Ureter (tissue), 1 donor: ENCODE measurements around a stretch of chr1.

DNA sequence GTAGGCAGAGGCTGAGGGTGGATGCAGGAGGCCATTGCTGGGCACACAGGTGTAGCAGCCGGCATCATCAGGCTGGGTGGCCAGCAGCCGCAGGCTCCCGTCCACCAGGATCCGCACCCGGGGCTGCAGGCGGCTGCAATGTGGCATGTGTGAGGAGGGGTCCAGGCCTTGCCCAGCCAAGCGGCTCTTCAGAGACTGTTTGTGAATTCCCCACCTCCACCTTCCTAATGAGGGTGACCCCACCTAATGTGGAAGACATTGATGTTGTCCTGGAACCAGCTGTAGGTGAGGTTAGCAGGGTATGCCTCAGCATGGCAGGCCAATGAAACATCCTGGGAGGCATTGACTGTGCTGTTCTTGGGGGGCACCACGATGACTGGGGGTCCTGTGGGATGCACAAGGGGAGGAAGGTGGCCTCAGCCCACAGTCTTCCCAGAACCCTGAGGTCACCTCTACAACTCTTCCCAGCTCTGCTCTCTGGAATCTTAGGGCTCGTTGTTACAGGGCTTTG lies 9.2 kb upstream of the TAGLN2 start:
- PRO-cap: no peak

GRCh38 chr1:159936283-159936684 lies 9.1 kb downstream of the IGSF9 start:
- PRO-cap: no peak

DNA sequence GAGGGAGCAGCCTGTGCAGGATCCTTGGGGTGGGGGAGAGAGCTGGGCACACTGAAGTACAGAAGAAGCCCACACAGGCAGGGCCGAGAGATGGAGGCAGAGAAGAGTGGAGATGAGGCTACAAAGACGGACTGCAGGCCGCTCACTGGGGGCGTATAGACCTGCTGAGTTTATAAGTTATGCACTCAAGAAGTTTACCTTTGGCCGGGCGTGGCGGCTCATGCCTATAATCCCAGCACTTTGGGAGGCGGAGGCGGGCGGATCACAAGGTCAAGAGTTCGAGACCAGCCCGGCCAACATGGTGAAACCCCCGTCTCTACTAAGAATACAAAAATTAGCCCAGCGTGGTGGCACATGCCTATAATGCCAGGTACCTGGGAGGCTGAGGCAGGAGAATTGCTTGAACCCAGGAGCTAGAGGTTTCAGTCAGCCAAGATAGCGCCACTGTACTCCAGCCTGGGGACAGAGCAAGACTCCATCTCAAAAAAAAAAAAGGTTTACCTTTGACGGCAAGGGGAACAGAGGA lies 7.7 kb upstream of the SLAMF9 start:
- PRO-cap: no peak

GRCh38 chr1:160096504-160097182 lies 1.8 kb downstream of the IGSF8 start:
- PRO-cap: no peak

DNA sequence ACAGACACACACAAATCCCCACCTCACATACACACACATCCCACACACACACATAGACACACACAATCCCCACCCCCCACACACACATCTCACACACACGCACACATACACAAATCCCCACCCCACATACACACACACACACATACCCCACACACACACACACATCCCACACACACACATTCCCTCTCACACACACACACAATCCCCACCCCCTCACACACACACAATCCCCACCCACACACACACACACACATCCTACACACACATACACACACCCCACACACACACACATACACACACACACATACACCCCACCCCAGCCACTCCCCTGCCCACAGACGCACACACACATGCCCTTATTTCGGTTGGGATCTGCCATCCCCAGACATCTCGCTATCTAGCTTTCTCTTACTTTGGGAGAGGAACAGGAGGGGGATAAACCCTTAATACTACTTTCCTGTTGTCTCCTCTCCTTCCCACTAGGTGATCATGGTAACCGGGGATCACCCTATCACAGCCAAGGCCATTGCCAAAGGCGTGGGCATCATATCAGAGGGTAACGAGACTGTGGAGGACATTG lies 17.3 kb upstream of the ATP1A4 start:
- PRO-cap: no peak

GRCh38 chr1:160192888-160193544 lies 2.6 kb downstream of the CASQ1 start:
- PRO-cap: no peak

DNA sequence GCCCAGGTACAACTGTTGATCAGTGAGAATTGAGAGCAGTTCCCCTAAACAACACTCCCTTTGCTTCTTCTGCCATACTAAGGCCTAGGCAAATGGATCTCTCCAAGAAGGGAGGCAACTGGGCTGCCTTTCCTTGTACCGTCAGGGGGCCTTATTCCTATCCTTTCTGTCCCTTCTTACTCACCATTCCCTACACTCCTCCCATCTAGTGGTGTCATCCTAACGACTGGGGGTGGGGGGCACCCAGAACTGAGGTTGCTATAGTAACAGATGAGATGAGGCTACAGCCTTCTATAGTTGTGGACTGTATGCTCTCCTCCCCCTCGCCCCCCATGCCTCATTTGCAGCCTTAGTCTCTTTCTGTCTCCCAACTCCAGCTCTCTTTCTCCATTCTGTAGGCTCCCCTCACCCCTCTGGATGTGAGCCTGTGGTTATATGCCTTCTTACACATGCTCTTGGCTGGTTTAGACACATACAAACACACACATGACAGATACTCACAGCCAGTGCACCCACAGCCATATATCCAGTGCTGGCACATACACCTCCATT lies 3.6 kb downstream of the PEA15 start:
- PRO-cap: no peak

- PRO-cap: no peak
These were observed 1.3 kb downstream of the DCAF8 start for GRCh38 chr1:160261040-160261498.

DNA sequence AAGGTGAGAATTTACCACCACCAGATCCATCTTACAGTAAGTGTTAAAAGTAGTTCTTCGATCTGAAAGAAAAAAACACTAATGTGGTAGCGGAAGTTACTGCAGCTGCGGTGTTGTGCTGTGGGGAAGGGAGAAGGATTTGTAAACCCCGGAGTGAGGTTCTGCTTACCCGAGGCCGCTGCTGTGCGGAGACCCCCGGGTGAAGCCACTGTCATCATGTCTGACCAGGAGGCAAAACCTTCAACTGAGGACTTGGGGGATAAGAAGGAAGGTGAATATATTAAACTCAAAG lies 25.9 kb downstream of the COPA start:
- PRO-cap: no peak

GRCh38 chr1:160325945-160326359 lies 17.1 kb downstream of the COPA start:
- PRO-cap: no peak

- PRO-cap: no peak
These were observed 27.6 kb downstream of the VANGL2 start for GRCh38 chr1:160427807-160428447.

GRCh38 chr1:160489526-160490092 lies 33.4 kb downstream of the SLAMF6 start:
- PRO-cap: no peak

DNA sequence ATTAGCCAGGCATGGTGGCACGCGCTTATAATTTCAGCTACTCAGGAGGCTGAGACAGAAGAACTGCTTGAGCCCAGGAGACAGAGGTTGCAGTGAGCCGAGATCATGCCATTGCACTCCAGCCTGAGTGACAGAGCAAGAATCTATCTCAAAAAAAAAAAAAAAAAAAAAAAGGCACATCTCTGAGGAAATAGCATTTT lies 25.5 kb downstream of the SLAMF1 start:
- PRO-cap: no peak

DNA sequence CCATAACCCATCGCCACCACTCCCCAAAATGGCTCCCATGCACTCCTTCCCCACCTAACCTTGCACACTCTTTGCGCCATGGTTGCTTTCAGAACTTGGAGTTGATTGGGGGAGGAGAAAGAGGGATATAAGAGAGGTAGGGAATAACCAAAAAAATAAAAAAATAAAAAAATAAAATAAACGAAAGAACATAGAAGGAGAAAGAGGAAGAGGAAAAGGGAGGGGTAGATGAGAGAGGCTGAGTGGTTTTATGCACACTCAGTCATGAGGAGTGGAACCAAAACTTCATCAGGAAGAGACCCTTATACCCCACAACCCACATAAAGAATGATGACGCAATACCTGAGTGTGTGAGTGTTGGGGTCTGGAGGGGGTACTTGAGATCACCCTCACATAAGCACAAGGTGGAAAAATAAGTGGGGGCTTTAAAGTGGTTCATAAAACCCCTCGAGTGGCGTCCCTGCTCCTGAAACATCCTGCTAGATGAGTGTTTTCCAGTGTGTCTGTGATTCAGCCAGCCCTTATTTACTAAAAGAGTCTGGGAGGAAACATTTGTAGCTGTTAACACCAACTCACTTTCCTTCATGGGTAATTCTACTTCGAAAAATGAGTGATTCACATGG lies 5.4 kb downstream of the SLAMF1 start:
- PRO-cap: no peak

- PRO-cap: no peak
These were observed 28.2 kb upstream of the LY9 start for GRCh38 chr1:160767629-160768301.

- PRO-cap: no peak
These were observed 27.7 kb upstream of the LY9 start for GRCh38 chr1:160768302-160768743.

DNA sequence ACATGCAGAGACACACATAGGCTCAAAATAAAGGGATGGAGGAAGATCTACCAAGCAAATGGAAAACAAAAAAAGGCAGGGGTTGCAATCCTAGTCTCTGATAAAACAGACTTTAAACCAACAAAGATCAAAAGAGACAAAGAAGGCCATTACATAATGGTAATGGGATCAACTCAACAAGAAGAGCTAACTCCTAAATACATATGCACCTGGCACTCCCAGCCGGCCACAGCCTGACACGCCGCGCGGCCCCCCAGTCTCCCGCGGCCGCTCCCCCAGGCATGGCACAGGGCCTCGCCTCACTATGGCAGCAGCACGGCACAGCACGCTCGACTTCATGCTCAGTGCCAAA lies 9.7 kb upstream of the ITLN1 start:
- PRO-cap: no peak

DNA sequence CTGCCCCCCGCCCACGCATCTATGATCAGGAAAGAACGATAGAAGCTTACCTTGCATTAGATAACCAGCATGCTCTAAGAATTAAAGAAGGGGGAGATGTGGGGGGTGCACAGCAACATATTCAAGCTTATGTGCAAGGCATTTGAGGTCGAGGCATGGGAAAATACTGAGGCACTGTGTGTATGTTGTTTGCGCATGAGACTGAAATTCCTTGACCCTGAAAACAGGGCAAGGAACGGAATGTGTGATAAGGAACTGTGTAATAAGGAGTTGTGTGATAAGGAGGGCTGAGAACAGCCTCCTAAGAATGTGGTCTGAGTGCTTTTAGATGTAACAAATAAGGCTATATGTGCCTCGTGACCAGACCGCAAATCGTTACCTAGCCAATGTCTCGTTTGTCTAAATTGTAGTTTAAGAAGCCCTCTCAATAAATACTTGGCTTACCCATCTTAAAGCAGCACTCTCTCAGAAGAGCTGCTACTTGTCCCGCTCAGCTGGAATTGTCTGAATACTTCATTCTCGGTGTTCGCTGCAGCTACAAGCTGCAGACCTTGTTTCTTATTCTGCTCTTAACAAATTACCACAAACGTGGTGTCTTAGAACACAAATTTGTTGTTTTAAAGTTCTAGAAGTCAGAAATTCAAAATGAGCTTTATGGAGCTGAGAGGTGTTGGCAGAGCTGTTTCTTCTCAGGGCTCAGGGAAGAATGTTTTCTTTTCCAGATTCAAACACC lies 26.6 kb upstream of the ITLN1 start:
- PRO-cap: no peak

DNA sequence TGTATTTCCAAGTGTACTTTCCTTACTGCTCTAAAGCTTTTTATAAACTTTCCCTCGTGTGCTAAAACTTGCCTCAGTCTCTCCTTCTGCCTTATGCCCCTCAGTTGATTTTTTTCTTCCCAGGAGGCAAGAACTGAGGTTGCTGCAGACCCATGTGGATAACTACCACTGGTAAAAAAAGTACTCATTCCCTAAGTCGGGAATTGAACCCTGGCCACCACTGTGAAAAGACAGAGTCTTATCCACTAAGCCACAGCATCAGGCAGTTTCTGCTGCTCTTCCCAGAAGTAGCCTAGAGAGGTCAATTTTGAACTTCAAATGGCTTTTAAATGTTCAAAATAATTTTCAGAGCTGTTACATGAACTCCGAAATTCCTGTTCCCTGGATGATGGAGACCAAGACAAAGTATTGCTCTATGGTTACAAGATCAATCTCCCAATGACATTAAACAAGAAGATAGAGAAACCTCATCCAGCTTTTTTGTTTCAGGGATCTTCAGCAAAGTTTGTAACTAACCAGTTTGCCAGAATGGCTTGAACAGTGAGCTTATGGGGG lies 28.7 kb downstream of the ITLN2 start:
- PRO-cap: no peak

DNA sequence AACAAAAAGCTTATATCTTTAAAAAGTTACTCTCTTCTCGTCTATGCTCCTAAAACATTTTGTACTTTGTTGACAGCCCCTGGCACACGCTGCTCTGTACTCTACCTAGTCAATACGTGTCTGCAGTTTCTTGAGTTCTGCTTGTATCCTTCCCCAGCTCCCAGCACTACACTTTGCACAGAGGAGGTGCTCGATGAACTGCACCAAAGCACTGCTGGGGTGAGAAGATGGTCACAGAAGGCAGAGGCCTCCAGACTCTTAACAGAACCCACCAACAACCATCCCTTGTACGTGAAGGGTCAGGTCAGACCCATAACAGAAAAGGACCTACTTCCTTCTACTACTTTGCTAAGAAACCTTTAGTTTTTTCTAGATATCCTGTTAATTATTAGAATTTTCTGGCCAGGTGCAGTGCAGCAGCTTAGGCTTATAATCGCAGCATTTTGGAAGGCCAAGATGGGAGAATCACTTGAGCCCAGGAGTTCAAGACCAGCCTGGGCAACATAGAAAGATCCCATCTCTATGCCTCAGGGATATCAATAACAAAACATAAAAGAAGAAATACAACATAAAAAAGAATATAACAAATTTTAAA lies 8.9 kb downstream of the F11R start:
- PRO-cap: no peak